GM12892 (cell line): ENCODE results near the genes CLASP1, CNTNAP5 and MAP3K2.

- RRBS, result 1% methylated on average over 18 of the region's 76 CpGs
These were observed at the start of gene CLASP1 for GRCh38 chr2:121648795-121649825. Gene CLASP1, minus strand, starts transcription at chr2:121649462.

DNA sequence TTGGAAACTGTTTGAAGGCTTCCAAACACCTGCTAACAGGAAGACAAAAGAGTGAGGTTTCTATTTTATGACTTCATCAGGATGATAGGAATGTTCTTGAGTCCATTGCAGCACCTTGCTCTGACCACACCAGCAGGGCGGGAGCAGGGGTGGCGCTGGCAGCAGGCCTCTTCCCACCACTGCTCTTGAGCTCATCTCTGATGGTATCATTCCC is 28.9 kb downstream of the NIFK start:
- RRBS, result no CpG with 5 or more reads among the region's 2 CpGs

DNA sequence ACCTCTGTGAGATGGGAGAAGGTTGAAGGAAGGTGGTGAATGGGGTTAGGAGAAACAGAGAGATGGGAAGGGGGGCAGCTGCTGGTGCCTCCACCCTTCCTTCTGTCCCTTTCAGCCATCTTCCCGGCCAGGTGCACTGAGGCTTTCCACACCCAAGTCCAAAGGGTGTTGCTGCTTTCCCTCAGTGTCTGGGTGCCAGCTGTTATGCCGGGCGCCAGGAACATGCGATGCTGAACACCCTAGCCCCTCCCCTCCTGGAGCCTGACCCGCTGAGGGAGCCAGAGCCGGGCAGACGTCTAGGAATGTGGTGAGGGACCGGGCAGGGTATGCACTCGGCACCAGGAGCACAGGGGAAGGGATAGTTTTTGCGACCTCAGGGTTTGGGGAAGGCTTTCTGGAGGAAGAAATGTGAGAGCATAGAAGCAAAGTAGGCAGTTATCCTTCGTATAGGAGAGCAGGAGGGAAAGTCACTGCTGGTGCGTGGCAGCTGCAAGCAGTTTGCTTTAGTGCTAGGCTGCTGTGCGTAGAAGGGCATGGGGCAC is 147.6 kb downstream of the TSN start:
- RRBS, result 35% methylated on average over 6 of the region's 13 CpGs

- RRBS, result no CpG with 5 or more reads among the region's 6 CpGs
These were observed 174.7 kb downstream of the TSN start for GRCh38 chr2:121930213-121930550.

GRCh38 chr2:122493753-122494193 is 738.3 kb downstream of the TSN start:
- RRBS, result no CpG with 5 or more reads among the region's 5 CpGs

GRCh38 chr2:124025054-124025700 is at the start of gene CNTNAP5:
Gene CNTNAP5, plus strand, starts transcription at chr2:124025287.
- RRBS, result 66% methylated on average over 7 of the region's 52 CpGs

GRCh38 chr2:126558156-126558355 is 97.9 kb upstream of the GYPC start:
- RRBS, result no CpG with 5 or more reads among the region's 10 CpGs

DNA sequence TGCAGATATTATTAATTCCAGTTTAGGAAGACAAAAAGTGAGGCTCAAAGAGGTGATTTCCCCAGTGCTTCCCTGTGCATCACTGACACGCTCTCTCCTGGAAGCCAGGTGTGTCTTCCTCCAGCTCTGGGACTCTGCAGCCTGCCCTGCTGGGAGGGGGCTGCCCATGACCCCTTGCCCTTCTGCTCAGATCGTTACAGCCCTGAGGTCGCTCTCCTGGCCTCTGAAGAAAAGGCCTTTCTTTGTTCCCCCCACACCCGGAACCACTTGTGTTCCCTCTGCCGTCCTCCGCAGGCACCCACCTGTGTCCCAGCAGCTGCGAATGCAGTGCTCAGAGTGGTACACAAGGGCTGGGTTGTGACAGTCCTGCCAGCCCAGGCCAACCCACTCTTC is 9.8 kb downstream of the GYPC start:
- RRBS, result no CpG with 5 or more reads among the region's 7 CpGs

DNA sequence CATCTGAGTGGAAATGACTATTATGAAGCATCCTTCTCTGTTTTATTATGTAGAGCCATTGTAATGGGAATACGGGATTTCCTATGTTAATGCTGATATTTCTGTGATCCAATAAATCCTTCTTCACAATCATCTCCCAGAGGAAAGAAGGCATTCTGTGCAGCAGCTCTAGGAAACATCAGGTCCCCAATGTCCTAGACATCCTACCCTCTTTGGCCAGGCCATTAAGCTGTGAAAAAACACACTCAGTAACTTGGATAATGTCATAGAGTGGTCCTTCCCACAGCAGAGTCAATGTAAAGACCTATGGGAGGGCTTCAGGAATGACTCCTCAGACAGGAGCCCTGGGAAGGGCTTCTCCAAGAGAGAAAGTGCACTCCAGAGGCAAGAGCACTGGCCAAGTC is 32.9 kb downstream of the GYPC start:
- RRBS, result no CpG with 5 or more reads among the region's 1 CpG

DNA sequence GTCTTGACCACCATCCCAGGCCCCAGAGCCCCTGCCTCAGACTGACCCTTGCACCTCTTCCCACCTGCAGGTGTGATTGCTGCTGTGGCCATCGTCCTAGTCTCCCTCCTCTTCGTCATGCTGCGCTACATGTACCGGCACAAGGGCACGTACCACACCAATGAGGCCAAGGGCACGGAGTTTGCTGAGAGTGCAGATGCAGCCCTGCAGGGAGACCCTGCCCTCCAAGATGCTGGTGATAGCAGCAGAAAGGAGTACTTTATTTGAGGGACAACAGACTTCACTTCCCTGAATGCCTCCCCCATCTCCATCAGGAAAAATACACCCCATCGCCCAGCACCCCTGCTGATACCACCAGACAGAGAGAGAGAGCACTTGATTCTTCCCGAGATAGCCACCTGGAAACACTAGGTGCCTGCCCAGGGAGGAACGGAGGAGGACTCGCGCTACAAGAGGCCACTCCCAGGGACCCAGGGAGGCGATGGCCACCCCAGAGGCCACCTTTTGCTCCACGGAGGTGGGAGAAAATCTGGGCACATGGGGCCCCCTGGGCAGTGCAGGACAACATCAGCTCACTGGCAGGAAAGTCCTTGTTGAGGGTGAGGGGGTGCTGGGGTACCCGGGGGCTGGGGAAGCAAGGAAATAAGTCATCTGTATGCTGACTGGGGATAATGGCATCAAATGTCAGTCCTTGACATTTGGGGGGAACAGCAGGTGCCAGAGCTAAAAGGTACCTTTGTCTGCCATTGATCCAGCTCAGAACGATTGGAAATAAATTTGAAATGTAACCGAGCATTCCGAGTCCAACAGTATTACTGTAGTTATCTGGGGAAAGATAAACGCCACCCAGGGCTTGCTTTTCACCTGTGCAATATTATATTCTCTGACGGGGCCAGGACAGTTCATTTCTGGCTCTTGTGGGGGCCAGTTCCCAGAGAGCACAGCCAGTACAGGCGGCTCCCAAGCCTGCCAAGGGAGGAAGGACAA is 40.2 kb downstream of the GYPC start:
- RRBS, result no CpG with 5 or more reads among the region's 20 CpGs

DNA sequence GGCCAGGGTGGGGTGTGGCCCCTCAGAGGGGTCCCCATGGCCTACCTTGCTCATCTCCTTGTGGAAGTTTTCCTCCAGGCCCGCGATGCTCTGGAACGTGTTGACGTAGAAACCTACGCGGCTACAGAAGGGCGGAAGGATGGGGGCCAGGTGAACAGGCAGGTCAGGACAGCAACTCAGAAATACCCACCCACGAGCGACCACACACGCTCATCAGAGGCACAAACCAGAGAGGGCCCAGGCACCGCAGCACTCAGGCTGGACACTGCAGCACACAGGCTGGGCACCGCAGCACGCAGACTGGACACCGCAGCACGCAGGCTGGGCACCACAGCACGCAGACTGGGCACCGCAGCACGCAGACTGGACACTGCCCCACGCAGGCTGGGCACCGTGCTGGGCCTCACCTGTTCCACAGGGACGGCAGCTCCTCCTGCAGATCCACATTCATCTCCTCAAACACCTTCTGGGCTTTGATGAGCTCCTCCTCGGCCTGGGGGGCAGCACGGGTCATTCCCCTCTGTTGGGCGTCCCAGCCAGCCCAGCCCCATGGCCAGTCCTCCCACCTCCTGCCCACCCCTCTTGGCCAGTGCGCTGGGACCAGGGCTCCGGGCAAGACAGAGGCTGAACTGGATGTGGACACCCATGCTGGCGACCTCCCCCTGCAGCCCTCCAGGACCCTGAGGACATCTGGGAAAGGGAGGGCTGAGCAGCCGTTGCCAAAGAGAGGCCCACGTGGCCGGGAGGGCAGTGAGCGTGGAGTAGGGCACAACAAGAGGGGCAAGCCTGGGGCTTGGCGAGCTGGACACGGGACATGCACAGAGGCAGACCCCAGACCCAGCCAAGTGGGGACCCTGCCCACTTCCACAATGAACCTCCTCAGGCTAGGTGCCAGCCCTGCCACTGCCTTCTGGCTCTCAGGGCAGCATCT is 43.2 kb downstream of the BIN1 start:
- RRBS, result no CpG with 5 or more reads among the region's 33 CpGs

GRCh38 chr2:127074228-127074723 is 32.7 kb downstream of the BIN1 start:
- RRBS, result no CpG with 5 or more reads among the region's 2 CpGs

GRCh38 chr2:127306957-127307605 is 13.1 kb upstream of the ERCC3 start:
- RRBS, result no CpG with 5 or more reads among the region's 1 CpG

GRCh38 chr2:127351586-127352266 is 36.0 kb downstream of the MAP3K2 start:
- RRBS, result no CpG with 5 or more reads among the region's 8 CpGs

DNA sequence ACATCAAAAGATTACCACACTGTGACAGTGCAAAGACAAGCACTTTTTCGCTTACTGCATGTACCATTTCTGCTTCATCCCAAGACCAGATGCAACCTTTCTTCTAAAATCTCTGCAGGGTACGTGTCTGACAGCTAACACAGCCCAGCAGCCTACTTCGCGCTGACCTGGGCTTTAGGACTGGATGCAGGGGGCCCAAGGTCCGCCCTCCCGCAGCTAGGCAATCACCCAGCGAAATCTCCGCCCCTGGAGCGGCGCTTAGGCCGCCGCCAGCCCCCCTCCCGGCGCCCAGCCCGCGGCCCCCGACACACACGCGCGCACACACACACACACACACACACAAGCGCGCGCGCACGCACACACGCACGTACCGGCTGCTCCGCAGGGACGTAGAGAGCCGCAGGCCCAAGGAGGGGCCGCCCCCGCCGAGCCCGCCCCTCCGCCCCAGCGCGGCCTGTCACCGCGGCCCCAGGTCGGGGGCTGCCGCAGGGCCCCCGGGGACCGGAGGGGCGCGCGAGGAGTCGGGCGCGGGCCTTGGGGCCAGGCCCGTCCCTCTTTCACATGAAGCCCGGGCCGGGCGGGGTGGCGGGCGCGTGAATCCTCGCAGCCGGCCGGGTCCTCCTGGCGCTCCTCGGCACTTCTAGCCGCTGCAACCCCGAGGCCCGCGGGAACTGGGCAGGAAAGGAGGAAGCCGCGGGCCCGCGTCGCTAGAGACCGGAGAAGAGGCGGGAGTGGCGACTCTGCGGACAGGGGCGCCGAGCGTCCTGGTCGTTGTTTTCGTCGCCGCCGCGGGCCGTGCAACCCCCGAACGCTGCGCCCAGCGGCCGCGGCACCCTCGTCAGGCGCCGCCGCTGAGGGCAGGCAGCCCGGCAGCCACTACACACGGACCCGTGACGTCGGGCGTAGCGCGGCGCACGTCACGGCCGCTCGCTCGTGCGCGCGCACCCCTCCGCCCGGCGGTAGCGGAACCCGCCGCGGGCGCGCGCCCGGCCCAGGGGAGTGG is at the start of gene MAP3K2:
Gene MAP3K2 (minus strand): TSS at position 895 of the 1,003 bp plus-strand sequence.
- RRBS, result under 1% methylated on average over 20 of the region's 123 CpGs

DNA sequence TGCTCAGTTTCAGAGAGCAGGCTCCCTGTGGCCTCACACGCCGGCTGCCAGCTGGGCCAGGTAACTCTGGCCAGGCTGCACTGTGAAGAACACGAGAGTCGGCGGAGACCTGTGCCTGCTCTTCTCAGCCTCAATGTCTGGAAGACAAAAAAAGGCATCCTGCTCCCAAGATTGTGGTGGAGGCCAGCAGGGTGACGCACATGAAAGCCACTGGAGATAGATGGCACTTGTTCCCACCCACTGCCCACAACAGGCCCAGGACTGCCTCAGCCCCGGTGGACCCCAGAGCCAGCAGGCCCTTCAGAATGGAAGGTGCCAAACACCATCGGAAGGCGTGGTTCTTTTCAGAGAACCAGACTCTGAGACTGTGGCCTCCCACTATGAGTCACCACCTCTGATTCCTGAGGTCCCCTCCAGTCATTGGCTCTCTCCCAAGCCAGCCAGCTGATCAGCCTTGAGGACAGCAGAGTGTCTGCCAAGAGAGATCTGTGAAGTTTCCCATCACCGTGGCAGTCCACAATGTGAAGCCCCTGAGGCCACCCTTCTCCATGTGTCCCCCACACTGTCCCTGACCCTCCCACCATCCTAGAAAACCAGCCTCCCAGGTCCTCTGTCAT is 10.4 kb upstream of the MAP3K2 start:
- RRBS, result no CpG with 5 or more reads among the region's 10 CpGs

DNA sequence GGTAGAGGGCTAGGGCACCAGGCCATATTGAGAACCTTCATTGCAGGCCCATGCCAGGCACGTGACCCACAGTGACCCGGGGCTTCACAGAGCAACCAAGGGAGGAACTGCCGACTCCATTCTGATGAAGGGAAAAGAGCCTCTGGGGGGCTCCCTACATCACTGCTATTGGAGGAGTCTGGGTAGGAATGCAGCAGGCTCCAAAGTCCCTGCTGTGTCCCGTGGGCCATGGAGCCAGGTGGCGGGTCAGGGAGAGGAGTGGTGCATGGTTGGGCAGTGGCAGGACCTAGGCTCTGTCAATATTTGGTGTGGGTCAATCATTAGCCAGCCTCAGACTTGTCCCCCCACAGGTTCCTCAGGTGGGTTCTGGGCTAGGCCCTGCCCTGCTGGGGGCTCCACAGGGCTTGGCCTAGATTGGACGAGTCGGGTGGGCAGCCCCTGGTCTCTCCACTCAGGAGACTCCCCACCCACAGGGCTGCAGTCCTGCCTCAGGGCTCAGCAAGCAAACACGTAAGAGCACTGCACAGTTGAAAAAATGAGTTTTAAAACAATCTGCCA is 20.1 kb downstream of the PROC start:
- RRBS, result 70% methylated on average over 2 of the region's 8 CpGs

DNA sequence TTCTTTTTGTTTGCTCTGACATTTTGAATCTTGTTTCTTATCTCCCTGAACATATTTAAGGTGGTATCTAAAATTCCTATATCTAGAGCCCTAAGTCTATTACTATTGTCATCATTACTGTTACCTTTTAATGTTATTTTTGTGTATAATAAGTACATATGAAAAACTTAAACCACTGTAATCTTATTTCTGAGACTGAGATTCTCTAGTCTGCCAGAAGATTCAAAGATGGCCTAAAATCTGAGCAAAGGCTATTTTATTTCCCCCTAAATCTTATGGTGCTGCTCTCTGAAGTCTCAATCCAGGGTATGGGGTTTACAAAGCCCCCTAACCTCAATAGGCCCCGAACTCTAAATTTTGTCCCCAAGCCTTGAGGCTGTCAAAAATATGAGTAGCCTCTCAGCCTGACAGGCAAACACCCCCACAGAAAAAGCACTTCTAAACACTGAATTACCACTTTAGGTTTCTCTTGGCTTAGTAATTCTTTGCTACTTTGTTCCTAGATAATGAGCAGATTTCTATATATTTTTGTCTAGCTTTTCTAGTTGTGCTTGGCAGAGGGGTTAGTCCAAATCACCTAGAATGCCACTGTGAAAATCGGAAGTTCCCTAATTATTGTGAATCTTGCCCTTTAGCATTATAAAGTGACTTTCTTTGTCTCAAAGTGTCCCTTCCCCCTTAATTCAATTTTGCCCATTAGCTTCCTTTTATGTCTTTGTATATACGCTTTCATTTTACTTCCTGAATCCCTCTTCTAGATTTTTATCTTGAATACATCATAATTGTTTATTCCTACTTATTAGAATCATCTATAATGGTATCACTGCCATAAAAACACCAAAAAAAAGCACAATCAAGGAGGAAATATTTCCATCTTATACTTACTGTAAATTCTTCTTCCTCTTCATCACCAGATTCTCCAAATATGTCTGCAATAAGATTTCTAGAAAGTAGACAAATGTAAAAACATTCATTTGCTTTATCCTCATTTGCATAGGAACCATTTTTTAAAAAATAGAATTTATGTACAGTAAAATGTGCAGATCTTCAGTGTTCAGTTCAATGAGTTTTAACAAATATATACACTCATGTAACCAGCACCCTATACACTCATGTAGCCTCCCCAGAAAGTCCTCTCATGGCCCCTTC is 24.0 kb downstream of the IWS1 start:
- RRBS, result no CpG with 5 or more reads among the region's 3 CpGs

DNA sequence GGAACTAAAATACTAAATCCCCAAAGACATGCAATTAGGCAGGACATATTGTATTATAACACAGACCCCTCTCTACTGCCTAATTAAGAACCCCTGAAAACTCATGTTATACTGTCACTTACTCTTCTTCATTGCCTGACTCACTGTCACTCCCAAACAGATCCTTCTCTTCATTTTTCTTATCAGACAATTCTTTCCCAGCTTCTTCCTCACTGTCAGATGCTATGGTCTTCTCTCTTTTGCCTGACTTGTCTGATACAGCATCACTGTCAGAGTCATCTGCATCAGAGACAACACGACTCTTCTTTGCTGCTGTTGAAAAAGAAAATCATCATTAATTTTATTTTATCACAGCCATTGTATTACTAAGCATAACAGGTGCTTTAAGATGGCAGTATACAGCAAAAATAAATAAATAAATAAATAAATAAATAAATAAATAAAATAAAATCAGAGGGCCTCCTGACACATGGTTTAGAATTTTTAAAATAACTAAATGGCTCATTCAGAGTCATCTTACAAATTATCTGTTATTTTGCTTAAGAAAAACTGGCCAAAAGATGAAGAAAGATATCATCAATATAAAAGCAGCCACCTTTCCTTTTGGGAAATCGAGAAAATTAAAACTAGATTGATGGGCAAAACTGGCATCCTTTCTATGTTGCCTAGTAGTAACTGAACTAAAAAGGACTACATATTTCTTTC is 22.9 kb downstream of the IWS1 start:
- RRBS, result no CpG with 5 or more reads among the region's 2 CpGs

- RRBS, result 14% methylated on average over 1 of the region's 21 CpGs
These were observed 402 bp upstream of the IWS1 start for GRCh38 chr2:127526713-127527069.